ENCODE measurements around the gene BEND3.

DNA sequence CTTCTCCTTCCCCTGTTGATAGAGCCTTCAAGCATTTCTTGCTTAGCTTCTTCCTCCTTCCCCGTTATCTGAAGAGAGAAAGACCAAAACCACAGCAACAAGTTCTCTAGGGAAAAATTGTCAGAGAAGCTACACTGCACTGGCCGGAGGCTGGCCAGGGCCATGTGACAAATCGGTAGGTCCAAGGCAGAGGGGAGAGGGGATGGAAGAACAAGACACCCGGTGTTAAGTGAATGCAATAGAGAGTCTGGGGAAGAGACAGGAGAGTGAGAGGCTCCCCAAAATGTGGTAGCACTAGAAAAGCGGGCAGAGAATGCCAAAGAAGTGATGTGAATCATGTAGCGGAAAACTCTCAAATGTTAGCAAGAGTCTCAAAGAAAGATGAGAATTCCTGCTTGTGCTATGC lies 202.0 kb upstream of the PRDM1 start:
- RRBS, result 23% methylated on average over 3 of the region's 6 CpGs

GRCh38 chr6:105991583-105991937 lies 94.6 kb upstream of the PRDM1 start:
- RRBS, result no CpG with 5 or more reads among the region's 5 CpGs

- RRBS, result no CpG with 5 or more reads among the region's 6 CpGs
Observed at GRCh38 chr6:106005728-106006247, 80.3 kb upstream of the PRDM1 start.

GRCh38 chr6:106102911-106104101 lies 17.2 kb downstream of the PRDM1 start:
- RRBS, result no CpG with 5 or more reads among the region's 20 CpGs

GRCh38 chr6:106110155-106110785 lies 24.1 kb downstream of the PRDM1 start:
- RRBS, result no CpG with 5 or more reads among the region's 8 CpGs

- RRBS, result no CpG with 5 or more reads among the region's 4 CpGs
Observed at GRCh38 chr6:106544531-106545017, 84.7 kb downstream of the RTN4IP1 start.

DNA sequence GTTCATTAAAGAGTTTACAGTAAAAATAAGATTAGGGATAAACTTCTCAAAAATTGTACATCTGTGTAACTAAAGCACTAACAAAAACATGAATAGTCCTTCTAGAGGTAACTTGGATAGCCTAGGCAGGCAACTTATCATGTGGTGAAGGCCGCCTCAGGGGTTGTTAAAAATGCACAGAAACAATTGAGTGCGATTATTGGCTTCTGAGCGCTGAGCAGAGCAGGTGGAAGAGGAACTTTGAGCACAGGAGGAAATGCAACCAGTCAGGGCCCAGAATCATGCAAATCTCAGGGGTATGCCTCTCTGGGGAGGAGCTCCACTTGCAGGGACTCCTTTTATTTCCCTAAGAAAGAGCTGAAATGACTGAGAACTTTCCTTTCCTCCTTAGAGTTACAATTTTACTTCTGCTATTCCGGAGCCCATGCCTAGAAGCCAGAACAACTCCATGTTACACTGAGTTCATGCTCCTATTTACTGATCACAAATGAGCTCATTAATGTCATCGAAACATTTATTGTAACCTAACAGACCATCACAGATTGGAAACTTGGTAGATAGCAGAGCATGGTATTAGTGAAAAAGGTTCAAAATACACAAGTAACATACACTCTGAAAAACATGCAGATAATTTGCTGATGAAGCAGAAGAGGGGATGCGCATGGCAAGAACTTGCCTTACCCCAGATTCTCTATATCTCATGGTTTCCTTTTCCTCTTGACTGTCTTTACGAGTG lies 37.4 kb downstream of the QRSL1 start:
- RRBS, result no CpG with 5 or more reads among the region's 7 CpGs

- RRBS, result no CpG with 5 or more reads among the region's 4 CpGs
Observed at GRCh38 chr6:106702023-106702432, 72.7 kb downstream of the QRSL1 start.

DNA sequence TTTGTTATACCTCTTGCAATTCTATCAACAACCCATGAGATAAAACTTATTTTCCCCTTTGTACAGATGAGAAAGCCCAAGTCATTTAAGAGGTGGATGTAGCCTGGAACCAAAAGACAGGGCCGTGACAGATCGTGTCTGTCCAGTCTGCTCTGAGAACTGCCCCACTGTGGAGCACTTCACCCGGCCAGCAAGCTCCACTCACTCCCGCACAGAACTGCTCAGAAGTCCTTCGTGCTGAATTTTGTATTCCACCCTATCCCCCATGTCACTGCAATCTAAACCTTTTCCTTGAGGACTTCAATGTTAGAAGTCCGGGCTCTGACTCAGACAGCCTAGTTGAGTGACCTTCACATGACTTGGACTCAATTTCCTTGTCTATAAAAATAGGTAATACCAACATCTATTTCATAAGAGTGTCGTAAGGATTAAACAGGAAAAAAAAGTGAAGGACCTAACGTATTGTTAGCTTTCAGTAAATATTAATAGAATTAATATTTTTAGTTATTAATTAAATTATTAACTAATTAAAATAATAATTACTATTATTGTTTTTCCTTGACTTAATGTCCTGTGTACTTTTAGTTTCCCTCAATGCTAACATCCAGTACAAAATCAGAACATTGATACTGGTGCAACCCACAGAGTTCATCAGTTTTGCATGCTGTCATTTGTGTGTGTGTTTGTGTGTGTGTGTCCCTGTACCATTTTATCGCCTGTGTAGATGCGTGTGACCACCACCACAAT lies 161.6 kb downstream of the QRSL1 start:
- RRBS, result no CpG with 5 or more reads among the region's 10 CpGs

DNA sequence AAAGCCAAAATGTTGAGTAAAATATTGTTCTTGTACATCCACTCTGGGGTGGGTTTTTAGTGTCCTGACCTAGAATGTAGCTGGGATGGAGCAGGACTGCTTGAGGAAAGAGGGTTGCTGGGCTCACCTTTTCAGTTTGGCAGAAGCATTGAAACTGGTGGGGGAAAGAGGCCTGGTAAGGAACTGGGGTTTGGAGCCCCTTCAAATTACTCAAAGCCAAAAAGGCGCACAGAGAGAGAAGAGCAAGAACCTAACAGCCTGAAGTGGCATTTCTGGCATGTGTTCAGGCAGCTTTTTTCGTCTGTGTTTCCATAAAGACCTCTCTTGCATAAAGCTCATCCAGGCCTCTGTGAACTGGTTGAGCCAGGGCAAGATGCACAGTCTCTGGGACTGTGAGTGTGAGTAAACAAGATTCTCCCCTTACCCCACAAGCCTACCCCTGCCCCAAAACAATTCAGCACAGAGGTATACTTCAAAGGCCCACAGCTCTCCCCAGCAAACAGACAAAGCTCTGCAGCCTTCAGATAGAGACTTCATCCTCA lies 167.8 kb downstream of the QRSL1 start:
- RRBS, result no CpG with 5 or more reads among the region's 2 CpGs

DNA sequence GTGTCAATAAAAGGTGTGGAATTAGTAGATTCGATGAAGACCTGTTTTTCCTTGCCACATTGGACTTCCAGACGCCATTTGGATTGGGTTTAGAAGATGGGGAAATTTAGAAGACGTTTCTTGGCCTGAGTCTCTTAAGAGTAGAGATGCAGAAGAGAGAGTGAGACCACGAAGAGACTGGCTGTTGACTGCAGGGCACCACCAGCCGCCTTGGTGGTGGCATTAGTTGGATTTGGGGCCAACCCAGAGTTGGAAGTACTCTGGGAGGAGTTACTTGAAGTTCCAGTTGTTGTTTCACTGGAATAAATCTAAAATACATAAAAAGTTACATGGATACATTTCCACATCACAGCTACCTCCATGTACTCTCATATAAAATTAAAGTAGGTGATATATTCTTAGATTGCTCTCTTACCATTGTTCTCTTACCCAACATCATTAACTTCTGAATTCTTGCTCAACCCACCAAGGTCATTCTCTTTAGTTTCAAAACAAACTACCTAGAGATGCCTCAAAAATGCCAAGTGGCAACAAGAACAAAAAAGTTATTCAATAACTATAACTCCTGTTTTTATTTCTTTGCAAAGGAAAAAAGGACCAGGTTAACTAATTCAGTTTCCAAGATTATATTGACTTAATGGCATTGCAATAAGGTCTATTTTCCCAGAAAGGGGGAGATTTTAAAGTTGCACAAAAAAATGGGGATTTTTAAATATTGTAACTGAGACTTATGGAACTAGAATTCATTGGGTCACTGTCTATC lies 2.8 kb downstream of the CD24 start:
- RRBS, result no CpG with 5 or more reads among the region's 5 CpGs

GRCh38 chr6:107115197-107116135 lies at the start of gene BEND3:
BEND3 (minus strand) TSS chr6:107115515.
- RRBS, result 4% methylated on average over 46 of the region's 111 CpGs

DNA sequence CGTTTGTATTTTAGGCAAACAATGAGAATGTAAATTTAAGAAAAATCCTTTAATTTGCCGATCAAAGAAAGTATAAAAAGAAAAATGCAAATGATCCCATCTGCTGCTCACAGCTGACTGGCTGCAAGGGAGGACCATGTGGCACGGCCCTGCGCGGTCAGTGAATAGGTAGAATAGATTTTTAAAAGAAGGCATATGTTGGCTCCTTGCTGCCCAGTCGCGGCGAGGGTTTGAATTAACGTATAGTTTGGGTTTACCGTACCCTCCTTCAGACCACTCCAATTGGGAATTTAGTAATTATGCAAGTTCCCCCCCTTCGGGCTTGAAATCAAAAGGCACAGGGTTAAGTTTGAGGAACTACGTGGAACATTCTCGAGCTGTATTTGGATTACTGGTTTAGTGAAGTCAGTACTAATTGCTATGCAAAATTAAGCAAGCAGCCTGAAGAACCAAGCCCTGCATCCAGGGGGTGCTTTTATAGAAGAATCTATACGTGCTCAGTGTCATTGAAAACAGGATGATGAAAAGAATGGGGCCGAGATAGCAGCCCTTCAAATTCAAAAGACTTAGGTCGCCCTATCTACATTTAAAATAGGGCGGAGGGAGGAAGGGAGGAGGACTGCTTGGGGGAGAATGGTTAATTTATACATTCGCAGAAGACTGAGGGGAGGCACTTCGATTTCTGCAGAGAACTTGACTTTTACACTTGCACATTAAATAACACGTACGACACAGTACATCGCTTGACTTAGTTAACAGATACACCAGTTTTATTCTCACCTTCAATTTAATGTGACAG lies 1.2 kb upstream of the BEND3 start:
- RRBS, result no CpG with 5 or more reads among the region's 22 CpGs

- RRBS, result no CpG with 5 or more reads among the region's 9 CpGs
Observed at GRCh38 chr6:107153958-107154542, 38.7 kb upstream of the BEND3 start.

GRCh38 chr6:107550260-107551052 lies 60.5 kb downstream of the SOBP start:
- RRBS, result no CpG with 5 or more reads among the region's 12 CpGs

DNA sequence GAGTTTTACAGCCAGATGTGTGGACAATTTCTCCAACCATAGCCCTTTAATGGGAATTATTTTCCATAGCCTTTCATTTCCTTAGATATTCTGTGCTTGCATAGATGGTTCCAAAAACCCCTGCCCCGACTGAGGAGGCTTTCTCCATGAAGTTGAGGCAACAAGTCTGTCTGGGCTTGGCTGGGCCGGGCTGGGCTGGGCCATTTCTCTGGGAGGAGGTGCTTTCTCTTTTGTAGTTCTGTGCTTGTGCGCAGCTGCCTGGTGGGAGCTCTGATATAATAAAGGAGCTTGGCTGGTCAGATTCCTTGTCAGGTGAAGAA lies 71.4 kb downstream of the SOBP start:
- RRBS, result no CpG with 5 or more reads among the region's 3 CpGs

DNA sequence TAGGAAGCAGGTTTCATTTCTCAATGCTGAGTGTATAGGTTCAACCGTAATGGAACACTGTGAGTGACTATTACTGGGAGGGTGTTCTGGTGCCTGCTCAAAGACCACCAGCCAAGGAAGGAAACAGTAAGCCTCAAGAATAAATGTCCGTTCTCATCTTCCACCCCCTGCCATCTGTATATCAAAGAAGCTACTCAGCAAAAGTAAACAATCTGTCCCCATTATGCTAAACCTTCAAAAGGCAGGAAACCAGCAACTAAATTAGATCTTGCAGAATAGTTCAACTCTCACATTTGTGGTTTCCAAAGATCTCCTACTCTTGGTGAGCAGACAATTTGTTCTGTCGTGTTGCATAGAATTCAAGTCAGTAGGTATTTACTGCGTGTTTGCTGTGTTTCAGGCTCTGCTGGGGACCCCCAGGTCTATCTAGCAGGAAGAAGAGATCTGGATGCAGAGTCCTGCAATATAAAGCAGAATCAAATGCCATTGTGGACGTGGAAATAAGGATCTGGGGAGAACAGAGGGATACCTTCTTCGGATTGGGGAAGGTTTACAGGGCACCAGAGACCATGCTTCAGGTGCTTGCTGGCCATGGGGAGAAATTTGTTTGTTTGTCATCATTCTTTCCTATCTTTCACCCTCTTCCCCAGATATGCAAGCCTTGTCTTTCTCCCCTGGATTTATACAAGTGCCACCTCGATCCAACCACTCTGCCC lies 87.2 kb downstream of the SCML4 start:
- RRBS, result no CpG with 5 or more reads among the region's 7 CpGs

- RRBS, result no CpG with 5 or more reads among the region's 7 CpGs
Observed at GRCh38 chr6:107740813-107741178, 83.3 kb downstream of the SCML4 start.

DNA sequence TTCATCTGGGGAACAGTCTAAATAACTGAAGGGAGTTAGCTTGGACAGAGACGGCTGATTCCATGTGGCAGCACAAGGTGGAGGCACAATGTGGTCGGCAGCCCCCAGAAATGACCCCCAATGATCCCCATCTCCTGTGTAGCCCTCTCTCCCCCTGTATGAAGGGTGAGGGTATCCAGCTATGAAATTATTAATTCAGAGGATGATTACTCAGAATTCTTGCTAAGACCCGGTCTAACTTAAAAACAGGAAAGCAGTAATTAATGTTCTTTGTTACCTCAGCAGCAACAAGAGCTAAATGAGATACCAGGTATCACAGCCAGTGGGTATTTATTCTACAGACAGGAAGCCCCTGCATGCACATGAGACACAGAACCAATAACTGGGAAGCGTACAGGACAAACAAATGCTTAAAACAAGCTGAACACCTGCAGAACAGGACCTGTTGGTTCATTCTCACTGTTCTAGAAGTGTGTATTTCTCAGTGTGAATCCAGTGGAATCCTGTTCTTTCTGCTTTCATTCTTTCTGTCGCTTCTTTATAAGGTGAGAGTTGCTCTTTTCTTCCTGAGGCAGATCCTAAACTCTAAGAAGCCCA lies 31.0 kb downstream of the SCML4 start:
- RRBS, result no CpG with 5 or more reads among the region's 5 CpGs

DNA sequence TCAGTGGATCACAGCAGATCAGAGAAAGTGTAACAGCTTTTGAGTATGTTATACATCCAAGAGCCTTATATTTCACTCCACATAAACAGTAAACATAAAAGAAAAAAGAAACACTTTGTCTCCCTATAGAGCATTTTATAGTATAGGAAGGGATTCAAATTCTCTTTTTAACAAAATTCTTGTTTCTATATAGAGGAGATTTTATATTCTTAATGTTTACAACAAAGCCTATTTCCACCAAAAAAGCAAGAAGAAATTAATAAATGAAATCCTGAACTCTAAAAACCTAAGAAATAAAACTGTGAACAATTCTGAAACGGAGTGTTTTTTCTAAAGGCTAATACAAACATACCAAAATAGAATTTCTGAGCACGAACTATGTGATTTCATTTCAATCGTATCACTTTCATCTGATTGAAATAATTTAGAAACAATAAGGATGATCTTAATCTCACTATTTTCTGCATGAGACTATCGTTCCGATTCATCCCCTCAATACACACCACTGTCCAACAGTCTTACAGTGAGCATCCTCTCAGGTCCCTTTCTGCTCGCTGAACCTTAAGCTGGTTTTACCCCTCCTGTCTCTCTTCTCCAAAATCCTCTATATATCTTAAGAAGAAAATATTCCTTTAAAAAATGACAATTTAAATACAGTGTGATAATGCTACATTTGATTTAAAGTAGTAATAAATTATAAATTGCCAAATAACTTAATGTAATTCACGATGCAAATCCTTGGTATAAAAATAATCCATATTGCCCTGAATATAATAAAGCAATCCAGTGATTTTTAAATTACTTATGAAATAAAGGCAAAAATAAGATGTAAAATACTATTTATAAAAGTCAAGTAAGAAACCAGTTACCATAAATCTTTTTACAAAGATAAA lies 31.0 kb downstream of the OSTM1 start:
- RRBS, result no CpG with 5 or more reads among the region's 7 CpGs